B cell (primary cell): ENCODE measurements around a stretch of chr6.

- PRO-cap = no peak
- CAGE, long polyA plus RNA = no peak
These were observed 79.2 kb downstream of the TMEM242 start for GRCh38 chr6:157244074-157244607.

DNA sequence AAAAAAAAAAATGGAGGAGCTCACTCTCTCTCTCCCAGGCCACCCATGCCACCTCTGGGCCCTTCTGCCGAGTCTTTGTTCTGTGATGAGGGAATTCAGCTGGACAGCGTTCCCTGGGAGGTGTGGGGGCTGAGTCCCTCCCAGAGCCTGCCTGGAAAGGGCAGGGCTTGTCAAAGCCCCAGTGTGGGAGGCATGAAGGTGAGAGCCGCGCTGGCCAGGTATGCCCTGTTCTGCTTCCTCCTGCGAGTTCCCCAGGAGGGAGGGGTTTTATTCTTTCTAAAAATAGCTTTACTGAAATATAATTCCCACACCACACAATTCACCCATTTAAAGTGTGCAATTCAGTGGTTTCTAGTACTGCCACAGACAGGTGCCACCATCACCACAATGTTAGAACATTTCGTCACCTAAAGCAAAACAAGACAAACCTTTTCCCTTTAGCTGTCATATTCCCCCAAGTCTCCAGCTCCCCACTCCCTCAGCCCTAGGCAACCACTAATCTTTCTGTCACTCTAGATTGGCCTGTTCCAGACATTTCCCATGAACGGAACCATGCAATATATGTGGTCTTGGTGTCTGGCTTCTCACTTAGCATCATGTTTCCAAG is 69.5 kb downstream of the TMEM242 start:
- PRO-cap = no peak
- CAGE, long polyA plus RNA = no peak

DNA sequence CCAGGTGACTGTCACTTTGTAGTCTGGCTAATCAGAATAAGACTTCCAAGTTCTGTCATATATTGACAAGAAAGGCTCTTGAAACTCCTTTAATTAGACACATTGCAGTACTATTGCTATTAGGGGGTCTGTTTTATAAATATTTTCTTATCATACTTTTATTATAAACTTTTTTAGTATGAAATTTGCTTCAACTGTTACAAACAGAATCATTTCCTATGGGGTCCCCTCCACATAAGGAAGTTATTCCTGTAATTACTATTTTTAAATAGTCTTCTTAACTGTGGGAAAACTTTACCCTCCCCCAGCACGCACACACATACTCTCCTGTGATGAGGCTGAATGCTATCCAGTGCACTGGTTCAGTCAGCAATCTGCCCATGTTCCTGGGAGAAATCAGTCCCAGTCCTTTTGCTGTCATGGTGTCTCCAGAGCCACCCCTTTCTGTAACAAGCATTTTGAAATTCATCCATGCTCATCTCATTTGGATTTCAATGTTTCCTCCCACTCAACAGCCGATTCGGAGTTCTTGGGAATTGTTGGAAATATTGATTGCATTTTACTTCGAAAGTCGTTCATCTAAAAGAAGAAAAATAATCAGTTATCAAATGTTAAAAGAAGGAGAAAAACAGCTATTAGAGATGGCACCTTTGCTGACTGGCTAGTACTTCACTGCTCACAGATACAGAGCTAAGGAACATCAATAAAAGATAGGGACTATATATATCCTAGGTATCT is 30.7 kb downstream of the TMEM242 start:
- PRO-cap = no peak
- CAGE, long polyA plus RNA = no peak

DNA sequence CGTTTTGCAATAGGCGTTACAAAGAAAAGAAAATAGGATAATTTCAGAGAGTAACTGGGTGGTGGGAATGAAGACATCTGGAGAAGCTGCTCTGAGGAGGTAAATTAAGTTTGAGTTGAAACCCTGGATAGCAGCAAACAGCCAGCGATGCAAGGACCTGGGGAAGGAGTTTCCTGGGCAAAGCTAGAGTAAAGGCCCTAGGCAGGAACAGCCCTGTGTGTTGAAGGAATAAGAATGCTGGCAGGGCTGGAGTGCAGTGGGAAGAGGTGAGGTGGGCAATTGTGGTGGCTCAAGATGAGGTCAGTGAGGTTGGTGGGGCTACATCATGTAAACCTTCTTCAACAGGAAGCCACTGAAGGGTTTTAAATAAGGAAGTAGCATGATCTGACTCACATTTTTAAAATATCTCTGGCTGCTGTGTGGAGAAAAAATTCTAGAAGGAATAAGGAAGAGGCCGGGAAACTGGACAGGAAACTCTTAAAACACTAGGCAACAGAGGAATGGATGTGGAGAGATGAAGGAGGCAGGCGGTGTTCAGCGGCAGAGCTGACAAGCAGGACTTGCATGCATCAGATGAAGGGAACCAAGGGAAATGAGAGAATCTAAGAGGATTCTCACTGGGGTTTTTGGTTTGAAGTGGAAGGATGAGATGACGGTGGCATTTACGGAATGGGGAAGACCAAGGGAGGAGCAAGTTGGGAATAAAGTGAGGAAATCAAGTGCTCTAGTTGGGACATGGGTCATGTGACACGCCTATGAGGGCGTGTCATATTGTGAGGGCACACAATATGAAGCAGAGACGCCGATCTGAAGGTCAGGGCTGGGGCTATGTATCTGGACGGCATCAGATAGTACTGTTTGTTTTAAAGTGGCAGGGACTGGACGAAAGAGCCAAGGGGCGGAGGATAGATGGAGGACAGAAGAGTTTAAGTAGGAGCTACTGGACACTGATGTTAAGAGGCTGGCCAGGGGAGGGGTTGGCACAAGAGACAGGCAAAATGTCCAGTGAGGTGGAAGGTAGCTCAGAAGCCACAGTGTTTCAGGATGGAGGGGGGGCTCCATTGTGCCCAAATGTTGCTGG is 18.3 kb downstream of the TMEM242 start:
- PRO-cap = no peak
- CAGE, long polyA plus RNA = no peak

- PRO-cap = no peak
- CAGE, long polyA plus RNA = no peak
These were observed 9.7 kb downstream of the TMEM242 start for GRCh38 chr6:157313213-157314394.

DNA sequence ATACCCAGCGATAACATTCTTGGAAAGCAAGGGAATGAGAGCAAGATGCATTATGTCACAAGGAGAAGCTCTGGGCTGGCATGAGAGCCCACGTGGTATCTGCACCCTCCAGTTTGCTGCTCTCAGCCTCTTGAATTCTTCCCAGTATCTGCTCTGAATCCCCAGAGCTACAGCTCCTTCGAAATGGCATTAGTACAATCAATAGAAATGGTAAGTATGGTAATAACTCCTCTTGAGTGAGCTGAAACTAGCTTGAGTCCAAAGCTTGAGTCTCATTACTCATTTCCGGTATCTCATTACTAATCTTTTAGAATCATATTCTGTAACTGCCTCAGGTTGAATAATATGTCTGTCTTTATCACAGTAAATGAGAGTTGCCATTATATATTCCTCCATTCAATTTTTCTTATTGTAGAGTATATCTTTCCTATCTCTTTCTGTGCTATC is 4.9 kb upstream of the TMEM242 start:
- PRO-cap = no peak
- CAGE, long polyA plus RNA = no peak

DNA sequence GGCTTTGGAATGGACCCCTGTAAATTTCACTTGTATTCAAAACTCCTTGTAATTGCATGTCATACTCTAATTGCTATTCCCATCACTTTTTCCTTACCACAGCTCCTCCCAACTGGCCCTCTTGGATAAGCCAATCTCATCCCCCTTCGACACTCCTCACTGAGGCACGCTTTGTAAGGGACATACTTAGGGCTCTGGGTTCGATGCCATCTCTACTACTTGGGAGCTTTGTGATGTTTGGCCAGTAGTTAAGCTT is 1.4 kb upstream of the ZDHHC14 start:
- PRO-cap = no peak
- CAGE, long polyA plus RNA = no peak

- PRO-cap = no peak
- CAGE, long polyA plus RNA = no peak
These were observed 24.9 kb downstream of the ZDHHC14 start for GRCh38 chr6:157405842-157406321.

- PRO-cap = no peak
- CAGE, long polyA plus RNA = no peak
These were observed 190.2 kb upstream of the SNX9 start for GRCh38 chr6:157632798-157633330.

- PRO-cap = no peak
- CAGE, long polyA plus RNA = no peak
These were observed 56.2 kb upstream of the SNX9 start for GRCh38 chr6:157766813-157767377.

DNA sequence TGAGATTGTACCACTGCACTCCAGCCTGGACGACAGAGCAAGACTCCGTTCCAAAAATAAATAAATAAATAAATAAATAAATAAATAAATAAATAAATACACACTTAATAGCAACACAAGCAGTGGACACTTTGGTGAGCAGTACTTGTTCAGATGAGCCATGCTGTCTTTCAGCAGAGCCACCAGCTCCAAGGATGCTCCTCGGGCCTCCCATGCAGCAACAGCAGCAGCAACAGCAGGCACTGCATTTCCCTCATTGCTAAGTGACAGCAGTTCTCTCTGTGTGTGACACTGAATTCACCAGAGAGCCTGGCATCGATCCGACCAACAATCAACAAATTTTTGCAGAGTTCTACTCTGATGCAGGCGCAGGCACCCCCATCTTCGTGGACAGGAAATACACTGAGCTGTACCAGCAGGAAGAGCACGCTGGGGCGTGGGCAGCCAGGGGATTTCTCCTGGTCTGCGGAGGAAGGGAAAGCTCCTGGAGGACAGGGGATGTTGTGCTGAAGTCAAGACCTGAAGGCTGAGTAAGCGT is 54.0 kb upstream of the SNX9 start:
- PRO-cap = unidirectional peak, minus-strand start at position 394 of the sequence
- CAGE, long polyA plus RNA = no peak

DNA sequence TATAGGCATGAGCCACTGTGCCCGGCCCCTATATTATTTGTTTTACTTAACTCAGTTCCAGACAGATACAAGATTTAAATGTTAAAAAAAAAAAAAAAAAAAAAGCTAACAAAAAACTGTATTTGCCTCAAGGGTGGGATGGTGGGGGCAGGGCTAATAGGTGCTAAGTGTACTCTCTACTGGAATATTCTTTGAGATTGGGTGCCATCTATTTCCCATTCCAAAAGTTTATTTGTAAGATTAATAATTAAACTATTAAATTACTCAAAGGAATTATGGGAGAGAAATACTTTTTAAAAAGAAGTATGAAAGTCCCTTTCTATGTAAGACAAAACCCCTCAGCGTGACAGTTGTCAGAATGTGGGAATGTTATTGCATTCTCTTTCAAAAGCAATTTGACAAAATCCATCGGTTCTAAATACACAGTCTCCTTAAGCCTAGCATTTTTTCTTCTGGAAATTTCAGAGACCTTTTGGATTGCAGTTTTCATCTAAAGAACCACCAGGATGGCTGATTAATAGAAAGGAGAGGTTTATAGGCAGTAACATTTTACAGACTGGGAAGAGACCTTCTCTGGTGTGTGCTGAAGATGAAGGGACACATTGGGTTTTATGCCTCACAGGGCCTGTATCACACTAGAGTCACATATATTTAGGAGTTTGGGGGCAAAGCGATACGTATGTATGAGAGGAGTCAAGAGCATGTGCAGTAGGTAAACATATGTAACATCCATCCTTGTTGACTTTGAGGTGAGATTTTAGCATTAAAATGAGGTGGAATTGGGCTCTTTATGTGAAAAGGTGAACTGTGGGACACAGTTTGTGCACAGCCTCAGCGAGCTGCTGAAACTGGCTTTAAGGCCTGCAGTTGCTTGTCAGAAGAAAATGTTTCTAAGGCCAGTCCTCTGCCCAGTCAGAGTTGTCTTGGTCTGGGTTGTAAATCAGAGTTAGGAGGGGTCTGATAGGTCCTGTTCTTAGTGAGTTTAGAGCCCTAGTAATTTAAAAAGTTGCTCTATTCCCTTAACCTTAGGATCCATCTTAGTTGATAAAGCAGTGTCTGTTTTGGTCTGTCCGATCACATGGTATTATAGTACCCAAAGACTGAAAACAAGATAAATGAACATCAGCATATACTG is 71.7 kb downstream of the SNX9 start:
- PRO-cap = unidirectional peak, plus-strand start at position 763 of the sequence
- CAGE, long polyA plus RNA = no peak

- PRO-cap = no peak
- CAGE, long polyA plus RNA = no peak
These were observed 71.7 kb upstream of the SYNJ2 start for GRCh38 chr6:157909860-157910490.

DNA sequence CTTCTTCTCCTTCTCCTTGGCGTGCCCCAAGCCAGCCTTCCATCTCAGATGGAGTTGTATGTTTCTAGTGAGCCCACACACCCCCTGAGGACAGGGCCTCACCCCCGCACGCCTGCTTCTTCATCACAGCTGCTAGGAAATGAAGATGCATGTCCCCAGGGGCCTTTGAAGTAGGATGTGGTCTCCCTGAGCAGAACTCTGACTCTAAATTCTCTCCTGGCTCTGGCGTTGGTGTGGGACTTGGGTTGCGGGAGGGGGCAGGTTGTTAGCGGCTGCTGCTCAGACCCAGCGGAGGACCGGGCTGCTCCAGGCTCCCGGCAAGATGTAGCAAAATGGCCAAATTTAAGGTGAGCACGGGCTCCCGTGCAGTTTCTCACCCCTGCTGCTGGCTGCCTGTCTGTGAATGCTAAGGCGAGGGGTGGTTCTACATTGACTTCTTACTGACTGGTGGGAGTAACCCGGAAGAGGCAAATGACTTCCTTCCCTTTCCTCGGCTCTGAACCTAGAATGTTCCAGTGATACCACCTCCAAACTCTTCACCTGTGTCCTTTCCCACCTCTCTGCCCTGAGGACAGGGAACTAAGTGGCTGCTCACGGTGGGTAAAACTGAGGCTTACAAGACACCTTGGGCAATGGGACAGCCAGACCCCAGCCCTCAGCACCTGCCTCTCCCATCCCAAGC is 8.8 kb downstream of the SYNJ2 start:
- PRO-cap = unidirectional peak, minus-strand start at position 405 of the sequence
- CAGE, long polyA plus RNA = no peak

GRCh38 chr6:158087464-158087847 is 80.6 kb downstream of the SERAC1 start:
- PRO-cap = no peak
- CAGE, long polyA plus RNA = no peak

DNA sequence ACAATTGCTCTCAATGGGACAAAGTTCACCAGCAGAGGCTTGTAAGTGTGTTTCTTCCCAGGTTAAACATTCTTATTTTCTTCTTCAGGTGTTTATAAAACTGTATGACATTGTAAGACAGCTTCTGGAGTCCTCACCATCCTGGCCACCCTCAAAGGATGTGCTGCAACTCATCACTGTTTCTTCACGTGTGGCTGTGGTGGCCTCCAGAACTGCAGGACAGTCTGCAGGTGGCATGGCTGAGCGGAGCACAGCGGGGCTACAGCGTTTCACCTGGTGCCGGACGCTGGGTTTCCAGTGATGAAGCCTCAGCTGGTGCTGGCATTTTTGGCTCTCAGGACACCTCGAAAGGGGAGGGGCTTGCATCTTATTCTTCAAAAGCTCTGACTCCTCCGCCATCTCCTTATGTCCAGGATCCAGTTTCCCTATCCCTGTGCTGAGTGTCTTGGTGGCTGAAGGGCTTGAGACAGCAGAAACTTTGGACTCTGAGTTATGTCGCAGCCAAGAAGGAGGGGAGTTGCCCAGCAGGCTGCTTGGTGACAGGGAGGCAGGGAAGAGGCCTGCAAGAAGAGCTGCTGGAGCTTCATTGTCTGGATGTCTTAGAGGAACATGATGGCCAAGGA is 58.5 kb downstream of the GTF2H5 start:
- PRO-cap = no peak
- CAGE, long polyA plus RNA = no peak

GRCh38 chr6:158285227-158286096 is 26.8 kb upstream of the TULP4 start:
- PRO-cap = no peak
- CAGE, long polyA plus RNA = no peak

DNA sequence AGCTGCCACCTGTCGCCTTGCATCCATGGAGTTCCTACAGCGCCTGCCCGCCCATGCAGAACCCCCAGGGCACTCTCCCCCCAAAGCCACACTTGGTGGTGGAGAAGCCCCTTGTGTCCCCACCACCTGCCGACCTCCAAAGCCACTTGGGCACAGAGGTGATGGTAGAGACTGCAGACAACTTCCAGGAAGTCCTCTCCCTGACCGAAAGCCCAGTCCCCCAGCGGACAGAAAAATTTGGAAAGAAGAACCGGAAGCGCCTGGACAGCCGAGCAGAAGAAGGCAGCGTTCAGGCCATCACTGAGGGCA is 56.5 kb upstream of the TMEM181 start:
- PRO-cap = no peak
- CAGE, long polyA plus RNA = no peak

DNA sequence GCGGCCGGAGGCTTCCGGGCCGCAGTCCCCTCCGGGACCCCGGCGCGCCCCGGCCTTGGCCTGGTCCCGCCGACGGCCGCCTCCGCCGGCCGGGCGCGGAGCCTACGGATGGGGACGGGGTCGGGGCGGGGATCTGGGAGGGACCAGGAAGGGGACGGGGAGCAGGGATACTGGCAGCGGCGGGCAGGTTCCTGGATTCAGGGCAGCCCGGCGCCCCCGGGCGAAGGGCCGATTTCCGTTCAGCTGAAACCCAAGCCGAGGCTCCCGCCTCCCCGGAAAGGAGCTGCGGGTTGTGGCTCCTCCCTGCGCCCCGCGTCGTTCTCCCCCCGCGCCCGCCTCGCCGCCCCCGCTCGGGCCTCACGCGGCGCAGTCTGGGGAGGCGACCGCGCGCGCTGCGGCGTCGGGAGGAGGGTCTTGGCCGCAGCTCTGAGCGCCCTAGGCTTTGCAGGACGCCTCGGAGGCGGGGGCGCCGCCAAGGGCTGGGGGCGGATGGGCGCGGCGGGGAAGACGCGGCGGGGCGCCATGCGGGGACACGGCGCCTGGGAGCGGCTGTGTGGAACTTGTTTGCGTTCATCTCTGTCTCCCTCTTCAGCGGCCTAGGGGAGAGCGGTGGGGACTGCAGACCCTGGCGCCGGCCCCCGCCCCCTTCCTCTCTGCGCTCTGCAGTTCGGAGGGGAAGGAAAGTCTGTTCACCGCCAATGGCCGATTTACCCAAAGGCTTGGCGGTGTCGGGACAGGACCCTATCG is 22.8 kb upstream of the TMEM181 start:
- PRO-cap = no peak
- CAGE, long polyA plus RNA = no peak

DNA sequence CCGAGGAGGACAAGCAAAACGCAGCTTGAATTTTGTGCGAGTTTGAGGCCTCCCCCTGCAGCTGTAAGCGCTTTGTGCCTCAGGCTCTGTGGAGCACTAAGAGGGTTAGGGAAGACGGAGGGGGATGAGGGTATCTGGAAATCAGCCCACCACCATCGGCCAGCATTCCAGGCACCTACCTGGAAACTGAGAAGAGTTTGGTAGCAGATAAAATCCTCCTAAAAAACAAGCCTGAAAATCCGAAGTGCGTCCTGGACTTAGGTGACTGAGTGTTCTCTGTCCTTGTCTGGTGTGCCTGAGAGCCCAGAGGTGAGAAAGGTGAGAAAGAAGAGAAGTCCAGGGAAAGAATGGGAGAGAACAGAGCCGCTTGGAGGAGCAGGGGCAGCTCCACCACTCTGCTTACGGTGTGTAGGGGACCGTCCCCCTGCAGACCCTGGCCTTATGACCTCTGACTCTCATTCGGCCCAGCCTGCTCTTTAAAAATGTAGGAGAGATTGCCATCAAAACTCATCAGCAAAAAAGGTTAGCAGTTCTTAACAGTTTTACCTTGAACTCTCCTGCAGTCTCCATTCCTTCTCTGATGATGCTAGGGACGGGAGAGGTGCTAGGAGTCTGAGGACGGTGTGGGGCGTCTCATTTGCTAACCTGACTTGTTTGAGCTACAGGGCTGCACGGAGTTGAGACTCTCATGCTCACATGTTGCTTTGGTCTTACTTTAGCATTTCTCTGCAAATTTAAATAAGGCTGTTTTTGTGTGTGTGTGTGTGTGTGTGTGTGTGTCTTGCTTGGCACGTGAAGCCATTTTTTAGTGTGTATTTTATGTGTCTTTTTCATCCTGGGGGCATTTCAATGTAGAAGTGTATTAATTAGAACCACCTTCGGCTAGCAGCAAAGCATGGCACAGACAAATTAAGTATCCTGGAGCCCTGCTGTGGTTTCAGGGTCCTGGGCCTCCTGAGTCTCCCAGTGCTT is 2.1 kb downstream of the TMEM181 start:
- PRO-cap = no peak
- CAGE, long polyA plus RNA = no peak